Adrenal gland (tissue), 7 donors: ENCODE results near the genes LRPAP1 and MSX1.

GRCh38 chr4:2746086-2746729 is 9.9 kb downstream of the TNIP2 start:
- PRO-cap, 3 experiments: peak in 2 of 3 experiments; most common plus-strand start chr4:2746498 (in 2); most common minus-strand start chr4:2746446 (in 2)
- RAMPAGE, long total RNA, 4 experiments: no peak in any of the 4 experiments
- RRBS: no CpG with 5 or more reads among the region's 17 CpGs

DNA sequence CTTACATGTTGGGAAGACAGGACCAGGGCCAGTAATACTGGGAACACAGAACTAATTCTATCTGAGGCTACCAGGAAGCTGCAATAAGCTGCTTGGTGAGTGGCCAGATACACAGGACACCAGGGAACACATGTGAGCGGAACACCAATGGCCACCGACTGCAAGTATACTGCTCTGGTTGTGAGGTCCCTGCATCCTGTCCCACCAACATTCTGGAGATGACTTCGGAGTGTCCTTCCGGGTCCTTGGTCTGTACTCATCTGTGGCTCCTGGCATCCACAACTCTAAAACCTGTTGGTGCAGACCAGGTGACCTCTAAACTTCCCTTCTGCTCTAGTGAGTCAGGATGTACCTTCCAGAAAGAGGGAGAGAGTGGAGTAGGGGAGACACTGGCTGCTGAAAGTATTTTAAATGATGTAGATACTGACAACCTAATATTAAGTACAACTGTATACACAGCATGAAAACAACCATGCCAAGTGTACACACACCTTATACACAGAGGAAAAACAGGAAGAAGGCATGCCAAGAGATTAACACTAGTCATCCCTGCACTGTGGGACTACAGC is 2.6 kb downstream of the TNIP2 start:
- PRO-cap, 3 experiments: peak in 1 of 3 experiments; most common plus-strand start position 358 of the sequence (in 1); most common minus-strand start position 262 of the sequence (in 1)
- RAMPAGE, long total RNA, 4 experiments: no peak in any of the 4 experiments
- RRBS: no CpG with 5 or more reads among the region's 4 CpGs

DNA sequence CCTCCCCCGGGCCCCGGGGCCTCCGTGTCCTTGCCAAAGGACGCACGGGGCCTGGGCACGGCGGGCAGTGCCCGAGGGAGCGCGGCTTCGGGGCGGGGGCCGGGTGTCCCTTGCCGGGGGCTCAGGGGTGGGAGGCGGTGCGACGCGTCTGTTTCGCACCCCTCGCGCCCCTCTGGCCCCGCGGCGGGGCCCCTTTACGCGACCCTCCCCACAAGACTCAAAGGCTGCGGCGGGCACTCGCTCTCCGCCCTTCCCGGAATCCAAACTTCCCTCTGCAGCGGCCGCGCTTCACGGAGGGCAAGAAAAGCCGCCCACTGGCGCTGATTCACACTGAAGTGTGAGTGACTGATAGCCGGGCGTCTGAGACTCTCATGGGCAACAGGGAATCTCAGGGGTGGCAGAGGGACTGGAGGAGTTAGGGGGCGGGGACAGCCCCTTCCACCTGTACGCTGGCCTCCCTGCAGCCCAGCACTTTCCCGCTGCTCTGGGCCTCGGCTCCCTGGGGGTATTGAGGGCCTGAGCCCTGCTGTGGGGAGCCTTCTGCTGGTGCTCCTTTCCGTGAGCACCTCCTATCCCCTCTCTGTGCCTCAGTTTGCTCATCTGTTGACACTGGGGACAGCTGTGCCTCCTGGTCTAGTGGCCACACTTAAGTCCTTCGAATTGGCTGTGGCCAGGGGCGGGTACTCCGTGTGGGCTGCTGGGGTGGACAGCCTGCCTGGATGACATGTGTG is 701 bp downstream of the SH3BP2 start:
- PRO-cap, 3 experiments: peak in 3 of 3 experiments; most common minus-strand start position 274 of the sequence (in 2)
- RAMPAGE, long total RNA, 4 experiments: no peak in any of the 4 experiments
- RRBS: 2% methylated on average over 16 of the region's 47 CpGs

- PRO-cap, 3 experiments: no peak in any of the 3 experiments
- RAMPAGE, long total RNA, 4 experiments: no peak in any of the 4 experiments
- RRBS: no CpG with 5 or more reads among the region's 3 CpGs
Observed at GRCh38 chr4:2819646-2820037, 24.0 kb upstream of the ADD1 start.

- PRO-cap, 3 experiments: no peak in any of the 3 experiments
- RAMPAGE, long total RNA, 4 experiments: no peak in any of the 4 experiments
- RRBS: no CpG with 5 or more reads among the region's 10 CpGs
Observed at GRCh38 chr4:2932720-2933246, 1.8 kb downstream of the MFSD10 start.

DNA sequence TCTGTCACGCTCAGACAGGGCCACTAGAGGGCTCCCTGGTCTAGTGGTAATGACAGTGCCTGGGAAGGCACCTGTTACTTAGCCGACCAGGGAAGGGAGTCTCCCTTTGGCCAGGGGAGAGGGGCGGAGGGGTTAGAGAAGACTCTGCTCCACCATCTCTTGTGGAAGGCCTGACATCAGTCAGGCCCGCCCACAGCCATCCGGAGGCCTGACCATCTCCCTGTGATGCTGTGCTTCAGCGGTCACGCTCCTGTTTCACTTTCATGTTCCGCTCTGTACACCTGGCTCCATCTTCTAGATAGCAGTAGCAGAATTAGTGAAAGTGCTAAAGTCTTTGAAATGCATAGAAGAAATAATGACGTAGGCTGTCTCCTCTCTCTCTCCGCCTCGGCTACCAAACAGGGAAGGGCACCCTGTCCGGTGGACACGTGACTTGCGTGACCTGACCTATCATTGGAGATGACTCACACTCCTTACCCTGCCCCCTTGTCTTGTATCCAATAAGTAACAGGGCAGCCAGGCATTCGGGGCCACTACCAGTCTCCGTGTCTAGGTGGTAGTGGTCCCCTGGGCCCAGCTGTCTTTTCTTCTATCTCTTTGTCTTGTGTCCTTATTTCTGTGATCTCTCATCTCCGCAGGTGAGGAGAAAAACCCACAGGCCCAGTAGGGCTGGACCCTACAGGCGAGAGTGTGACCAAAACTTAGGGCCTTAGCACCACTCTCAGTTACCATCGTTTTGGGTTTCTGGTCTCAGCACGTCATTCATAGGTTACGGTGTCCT is 26.7 kb upstream of the HTT start:
- PRO-cap, 3 experiments: no peak in any of the 3 experiments
- RAMPAGE, long total RNA, 4 experiments: no peak in any of the 4 experiments
- RRBS: no CpG with 5 or more reads among the region's 21 CpGs

GRCh38 chr4:3073468-3074289 is 802 bp upstream of the HTT start:
- PRO-cap, 3 experiments: peak in 2 of 3 experiments; most common minus-strand start chr4:3073963 (in 1)
- RAMPAGE, long total RNA, 4 experiments: no peak in any of the 4 experiments
- RRBS: 1% methylated on average over 16 of the region's 64 CpGs

DNA sequence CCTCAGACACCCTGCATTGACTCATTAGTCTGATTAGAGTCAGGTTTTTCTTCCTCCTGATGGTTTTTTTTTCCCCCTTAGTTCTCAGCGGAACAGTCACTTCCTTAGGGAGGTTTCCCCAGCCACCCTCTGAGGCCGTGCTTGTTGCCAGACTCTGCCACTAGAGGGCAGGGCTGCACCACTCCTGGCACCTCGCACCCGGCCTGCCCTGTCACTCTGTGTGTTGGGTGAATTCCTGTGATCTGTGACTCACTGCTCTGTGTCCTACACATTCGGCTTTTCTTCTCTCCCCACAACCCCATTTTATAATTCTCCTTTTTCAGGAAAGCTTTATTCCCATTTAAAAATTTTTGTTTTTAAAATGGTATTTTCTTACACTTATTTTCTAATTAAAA is 32.1 kb downstream of the HTT start:
- PRO-cap, 3 experiments: no peak in any of the 3 experiments
- RAMPAGE, long total RNA, 4 experiments: no peak in any of the 4 experiments
- RRBS: no CpG with 5 or more reads among the region's 5 CpGs

DNA sequence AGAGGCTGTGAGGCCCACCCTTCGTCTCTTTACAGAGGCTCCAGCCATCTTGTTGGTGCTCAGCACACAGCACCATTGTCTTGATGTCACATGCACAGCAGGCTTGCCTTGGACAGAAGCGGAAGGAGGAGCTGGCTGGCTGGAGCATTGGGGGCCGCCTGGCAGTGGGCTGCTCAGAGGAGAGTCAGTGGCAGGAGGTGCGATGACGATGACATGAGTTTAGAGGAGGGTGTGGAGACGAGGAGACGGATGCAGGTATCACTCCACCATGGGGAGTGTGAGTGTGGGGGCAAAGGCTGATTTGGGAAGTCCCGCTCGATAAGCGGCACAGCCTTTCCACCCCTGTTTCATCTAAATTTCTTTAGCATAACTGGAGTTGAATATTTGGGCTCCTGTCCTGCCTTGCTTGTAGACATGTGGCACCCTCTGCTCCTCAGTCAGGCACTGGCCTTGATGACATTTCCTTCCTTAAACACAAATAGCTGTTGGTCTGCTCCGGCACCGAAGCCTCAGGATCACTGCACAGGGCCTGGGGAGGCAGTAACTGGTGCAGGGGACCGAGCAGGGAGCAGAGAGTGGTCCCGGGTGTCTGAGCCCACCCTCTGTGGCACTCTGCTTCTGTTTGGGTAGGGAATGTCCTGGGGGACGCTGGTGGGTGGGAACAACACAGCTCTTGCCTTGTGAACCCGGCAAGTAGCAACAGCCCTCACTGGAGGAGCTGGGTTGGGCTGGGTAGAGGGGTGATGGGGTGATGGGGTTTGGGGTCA is 13.5 kb downstream of the RGS12 start:
- PRO-cap, 3 experiments: no peak in any of the 3 experiments
- RAMPAGE, long total RNA, 4 experiments: no peak in any of the 4 experiments
- RRBS: 83% methylated on average over 5 of the region's 16 CpGs

- PRO-cap, 3 experiments: no peak in any of the 3 experiments
- RAMPAGE, long total RNA, 4 experiments: no peak in any of the 4 experiments
- RRBS: no CpG with 5 or more reads among the region's 17 CpGs
Observed at GRCh38 chr4:3366642-3367277, 73.9 kb downstream of the RGS12 start.

GRCh38 chr4:3396836-3397697 is 44.7 kb upstream of the HGFAC start:
- PRO-cap, 3 experiments: peak in 3 of 3 experiments; most common plus-strand start chr4:3397349 (in 3)
- RAMPAGE, long total RNA, 4 experiments: no peak in any of the 4 experiments
- RRBS: no CpG with 5 or more reads among the region's 12 CpGs

DNA sequence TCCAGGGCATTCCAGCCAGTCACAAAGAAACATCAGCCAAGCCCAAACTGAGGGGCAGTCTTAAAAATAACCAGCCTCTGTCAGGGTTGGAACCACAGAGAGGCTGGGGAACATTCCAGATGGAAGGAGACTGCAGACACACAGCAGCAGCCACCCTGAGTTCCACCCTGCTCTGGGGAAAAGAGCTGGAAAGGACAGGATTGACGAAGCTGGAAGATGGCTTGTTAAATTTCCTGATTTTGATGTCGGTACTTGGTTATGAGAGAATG is 36.5 kb upstream of the HGFAC start:
- PRO-cap, 3 experiments: no peak in any of the 3 experiments
- RAMPAGE, long total RNA, 4 experiments: no peak in any of the 4 experiments
- RRBS: no CpG with 5 or more reads among the region's 2 CpGs

- PRO-cap, 3 experiments: no peak in any of the 3 experiments
- RAMPAGE, long total RNA, 4 experiments: no peak in any of the 4 experiments
- RRBS: no CpG with 5 or more reads among the region's 15 CpGs
Observed at GRCh38 chr4:3411793-3412016, 30.1 kb upstream of the HGFAC start.

- PRO-cap, 3 experiments: no peak in any of the 3 experiments
- RAMPAGE, long total RNA, 4 experiments: no peak in any of the 4 experiments
- RRBS: 91% methylated on average over 5 of the region's 22 CpGs
Observed at GRCh38 chr4:3521193-3521844, 10.9 kb downstream of the LRPAP1 start.

- PRO-cap, 3 experiments: peak in 3 of 3 experiments; most common plus-strand start chr4:3532522 (in 1); most common minus-strand start chr4:3532420 (in 3)
- RAMPAGE, long total RNA, 4 experiments: start-site peak on the minus strand in 2 of 4 experiments, at chr4:3532291-3532426 at its widest, 2,929 to 4,106 reads per replicate
- RRBS: 2% methylated on average over 31 of the region's 95 CpGs
Observed at GRCh38 chr4:3531869-3532850, at the start of gene LRPAP1. LRPAP1 (minus strand) TSS chr4:3532422.

DNA sequence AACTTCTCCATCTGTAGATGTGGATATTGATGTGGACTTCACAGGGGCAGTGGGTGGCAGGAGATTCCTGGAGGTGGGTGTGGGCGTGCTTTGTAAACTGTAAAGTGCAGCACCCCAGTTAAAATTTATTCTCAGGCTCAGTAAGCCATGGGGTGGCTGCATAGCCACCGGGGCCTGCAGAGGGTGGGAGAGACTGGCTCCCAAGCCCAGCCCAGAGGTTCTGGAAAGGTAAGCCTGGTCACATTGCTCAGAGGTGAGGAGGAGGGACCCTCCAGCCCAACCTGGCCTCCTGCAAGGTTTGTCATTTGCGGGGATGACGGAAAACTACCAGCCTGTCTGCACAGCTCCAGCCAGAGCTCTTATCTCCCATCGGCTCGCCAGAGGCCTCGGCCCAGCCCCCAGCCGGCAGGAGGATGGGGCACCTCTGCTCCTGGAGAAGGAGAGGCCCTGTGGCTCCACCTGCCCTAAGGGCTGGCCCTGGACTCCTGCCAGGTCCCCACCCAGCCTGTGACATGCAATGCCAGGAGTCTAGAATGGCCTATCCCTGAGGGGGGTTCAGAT is 14.0 kb downstream of the ADRA2C start:
- PRO-cap, 3 experiments: no peak in any of the 3 experiments
- RAMPAGE, long total RNA, 4 experiments: no peak in any of the 4 experiments
- RRBS: no CpG with 5 or more reads among the region's 8 CpGs

DNA sequence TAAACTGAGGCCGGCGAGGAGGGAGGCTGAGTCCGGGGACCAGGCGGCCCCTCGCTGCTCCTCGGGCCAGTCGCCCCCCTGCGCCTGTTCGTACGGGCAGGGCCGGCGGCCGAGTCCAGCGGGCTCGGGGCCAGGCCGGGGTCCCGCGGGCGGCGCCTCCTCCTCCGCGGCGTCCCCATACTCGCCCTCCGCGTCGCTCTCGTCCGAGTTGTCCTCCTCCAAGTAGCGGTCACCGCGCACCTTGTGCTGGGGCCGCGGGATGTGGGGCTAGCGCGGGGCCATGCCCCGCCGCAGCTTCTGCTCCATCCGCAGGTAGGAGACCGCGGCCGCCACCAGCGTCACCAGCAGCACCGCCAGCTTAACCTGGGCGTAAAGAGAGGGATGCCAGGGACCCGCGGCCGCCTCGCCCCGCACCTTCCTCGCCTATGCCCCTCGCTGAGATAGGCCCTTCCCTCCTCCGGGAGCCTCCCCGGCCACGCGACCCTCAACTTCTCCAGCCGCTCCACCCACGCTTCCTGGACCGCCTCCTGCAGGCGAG is 83.3 kb downstream of the OTOP1 start:
- PRO-cap, 3 experiments: no peak in any of the 3 experiments
- RAMPAGE, long total RNA, 4 experiments: no peak in any of the 4 experiments
- RRBS: 3% methylated on average over 4 of the region's 60 CpGs

- PRO-cap, 3 experiments: peak in 1 of 3 experiments; most common plus-strand start chr4:4387446 (in 1)
- RAMPAGE, long total RNA, 4 experiments: no peak in any of the 4 experiments
- RRBS: 2% methylated on average over 24 of the region's 39 CpGs
Observed at GRCh38 chr4:4387295-4387629, 360 bp downstream of the NSG1 start.

GRCh38 chr4:4574621-4575104 is 32.8 kb upstream of the STX18 start:
- PRO-cap, 3 experiments: peak in 2 of 3 experiments; most common plus-strand start chr4:4574940 (in 1)
- RAMPAGE, long total RNA, 4 experiments: no peak in any of the 4 experiments
- RRBS: no CpG with 5 or more reads among the region's 7 CpGs

DNA sequence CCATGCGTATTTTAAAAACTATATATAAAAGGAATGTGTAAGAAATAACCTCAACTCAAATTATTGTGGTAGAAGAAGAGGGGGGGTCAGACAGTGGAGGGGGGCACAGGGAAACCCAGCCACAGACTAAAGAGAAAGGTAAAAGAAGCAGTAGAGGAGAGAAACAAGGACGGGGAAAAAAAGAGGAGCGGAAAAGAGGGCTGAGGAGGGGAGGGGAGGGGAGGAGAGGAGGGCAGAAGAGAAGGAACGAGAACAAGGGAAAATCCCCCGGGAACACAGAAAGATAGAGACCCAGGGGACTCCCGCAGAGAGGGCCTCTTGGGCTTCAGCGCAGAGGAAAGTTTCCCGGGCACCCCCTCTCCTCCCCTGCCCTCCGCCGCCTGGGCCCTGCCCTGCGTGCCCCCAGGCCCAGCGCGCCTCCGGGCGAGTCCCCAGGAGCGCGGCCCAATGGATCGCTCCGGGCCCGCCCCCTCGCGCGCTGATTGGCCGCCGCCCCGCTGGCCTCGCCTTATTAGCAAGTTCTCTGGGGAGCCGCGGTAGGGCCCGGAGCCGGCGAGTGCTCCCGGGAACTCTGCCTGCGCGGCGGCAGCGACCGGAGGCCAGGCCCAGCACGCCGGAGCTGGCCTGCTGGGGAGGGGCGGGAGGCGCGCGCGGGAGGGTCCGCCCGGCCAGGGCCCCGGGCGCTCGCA is at the start of gene MSX1:
TSS of gene MSX1 (plus strand) at position 539 of the 689 bp plus-strand sequence.
- PRO-cap, 3 experiments: peak in 3 of 3 experiments; most common plus-strand start position 539 of the sequence (in 3); most common minus-strand start position 382 of the sequence (in 3)
- RAMPAGE, long total RNA, 4 experiments: no peak in any of the 4 experiments
- RRBS: 2% methylated on average over 31 of the region's 50 CpGs